Glomerular endothelial cell (primary cell): ENCODE results near the gene GNL1.

- RAMPAGE, long total RNA: no peak
Measured at GRCh38 chr6:30285910-30286544, 40.7 kb upstream of the TRIM39 start.

DNA sequence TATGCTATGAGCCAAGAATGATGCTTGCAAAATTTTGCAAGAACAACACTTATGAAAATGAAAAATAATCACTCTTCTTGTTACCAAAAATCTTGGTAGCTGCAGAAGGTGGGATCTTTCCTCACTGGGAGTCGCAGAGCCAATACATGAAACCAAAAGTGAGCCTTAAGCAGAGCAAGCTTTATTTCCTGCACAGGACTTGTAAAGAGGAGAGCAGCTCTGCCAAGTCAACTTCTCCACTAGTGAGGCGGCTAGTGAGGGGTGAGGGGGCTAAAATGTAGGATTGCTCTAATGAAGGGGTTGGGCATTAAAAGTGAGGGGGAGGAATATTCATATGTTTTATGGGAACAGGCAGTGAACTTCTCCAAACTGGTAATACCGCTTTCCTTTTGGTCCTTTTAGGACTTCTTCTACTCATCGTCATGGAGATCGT, 1.6 kb upstream of the HLA-E start:
- RAMPAGE, long total RNA: no peak

DNA sequence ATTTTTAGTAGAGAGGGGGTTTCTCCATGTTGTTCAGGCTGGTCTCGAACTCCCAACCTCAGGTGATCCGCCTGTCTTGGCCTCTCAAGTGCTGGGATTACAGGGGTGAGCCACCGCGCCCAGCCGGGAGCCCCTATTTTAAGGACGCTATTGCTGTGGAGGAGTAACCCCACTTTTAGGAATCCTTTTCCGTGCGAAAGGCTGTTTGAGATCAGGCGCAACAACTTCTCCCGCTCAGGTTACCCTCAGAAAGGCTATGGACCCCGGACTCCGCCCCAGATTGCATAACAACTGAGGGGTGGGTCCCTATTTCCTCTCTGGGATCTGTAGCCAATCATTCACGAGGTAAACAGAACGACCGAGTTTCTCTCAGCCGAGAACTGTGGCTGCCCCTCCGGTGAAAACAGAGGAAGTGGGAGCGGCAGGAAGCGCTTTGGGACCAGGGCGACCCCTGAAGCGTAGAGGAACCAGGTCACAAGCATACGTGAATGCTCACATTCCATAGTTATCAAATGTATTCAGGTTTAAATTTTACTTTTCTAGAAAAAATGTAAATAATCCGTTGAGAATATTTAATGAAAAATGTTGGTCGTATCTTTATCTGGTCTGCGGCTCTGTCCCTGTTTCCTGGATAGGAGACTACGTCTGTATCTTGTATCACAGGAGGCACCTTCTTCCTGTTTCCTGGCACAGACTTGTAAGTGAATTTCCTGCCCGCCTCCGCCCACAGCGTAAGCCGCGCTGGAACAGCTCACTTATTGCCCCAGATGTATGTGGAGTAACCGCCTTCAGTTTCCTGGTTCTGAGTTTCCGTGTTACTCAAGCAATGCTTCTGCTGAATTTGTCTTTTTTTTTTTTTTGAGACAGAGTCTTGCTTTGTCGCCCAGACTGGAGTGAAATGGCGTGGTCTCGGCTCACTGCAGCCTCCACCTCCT, 26.9 kb downstream of the HLA-E start:
- RAMPAGE, long total RNA: no peak

DNA sequence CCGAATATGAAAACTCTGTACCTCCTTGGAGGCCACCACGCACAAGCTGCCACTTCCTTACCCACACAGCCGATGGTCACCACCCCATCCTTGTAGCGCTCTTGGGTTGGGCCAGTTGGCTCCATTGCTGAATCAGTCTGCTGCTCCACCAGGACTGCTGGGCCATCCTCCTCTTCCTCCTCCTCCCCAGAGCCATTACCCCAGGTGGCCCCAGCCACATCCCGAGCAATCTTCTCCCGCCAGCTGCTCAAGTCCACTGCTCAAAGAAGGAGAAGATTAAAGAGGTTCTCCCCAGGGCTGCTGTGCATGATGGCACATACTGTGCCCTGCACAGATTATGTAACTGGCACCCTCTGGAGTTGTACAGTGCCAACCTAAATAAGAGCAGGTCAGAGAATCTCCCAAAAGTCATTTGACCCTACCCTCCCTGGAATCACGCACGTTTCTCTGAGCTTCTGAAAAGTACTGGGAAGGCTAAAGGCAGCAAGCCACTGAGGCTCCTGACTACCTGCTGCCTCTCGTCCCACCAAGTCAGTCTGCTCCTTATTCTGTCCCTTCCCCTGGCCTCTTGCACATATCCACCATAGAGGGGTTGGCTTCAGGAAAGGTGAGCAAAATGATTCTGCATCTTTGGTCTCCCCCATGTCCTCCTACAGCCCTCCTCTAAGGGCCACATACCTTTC, 3.7 kb downstream of the GNL1 start:
- RAMPAGE, long total RNA: no peak

DNA sequence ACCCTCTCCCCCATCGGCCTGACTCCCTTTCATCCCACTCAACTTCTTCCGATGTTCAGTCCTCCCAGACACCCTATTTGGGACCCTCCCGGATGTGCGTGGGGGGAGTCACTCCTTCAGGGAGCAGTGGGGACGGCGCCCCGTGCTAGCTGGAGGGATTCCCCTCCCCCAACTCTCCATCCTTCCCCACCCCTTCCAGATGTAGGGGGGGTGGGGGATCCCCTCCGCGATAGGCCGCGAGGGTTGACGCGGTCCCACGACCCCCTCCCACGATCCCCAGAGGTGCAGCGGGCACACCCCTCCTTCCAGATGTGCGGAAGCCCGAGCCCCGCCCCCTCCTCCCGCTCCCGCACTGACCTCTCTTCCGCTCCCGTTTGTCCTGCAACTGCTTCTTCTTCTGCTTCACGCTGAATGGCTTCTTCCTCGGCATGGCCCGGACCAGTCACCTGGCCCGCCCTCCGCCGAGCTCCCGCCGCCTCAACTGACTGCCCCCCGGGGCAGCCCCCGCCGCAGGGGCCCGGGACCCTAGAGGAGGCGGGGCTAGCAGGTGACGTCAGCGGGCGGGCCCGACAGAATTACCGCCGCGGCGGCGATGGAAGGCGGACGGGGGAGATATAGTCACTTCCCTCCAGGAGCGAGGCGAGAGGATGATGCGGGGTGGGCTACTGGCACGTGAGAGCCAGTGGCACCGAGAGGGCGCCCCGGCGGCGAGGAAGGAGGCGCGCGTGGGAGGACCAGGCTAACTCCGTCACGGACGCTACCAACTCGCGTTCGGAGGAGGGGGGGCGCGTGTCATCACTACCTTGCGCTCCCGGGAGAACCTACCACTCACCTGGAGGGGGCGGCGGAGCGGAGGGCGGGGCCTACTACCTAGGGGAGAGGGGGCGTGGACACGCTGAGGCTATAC, at the start of gene GNL1:
GNL1 (minus strand) TSS at position 716 of the 907 bp plus-strand sequence.
- RAMPAGE, long total RNA: start-site peak on the minus strand centred at position 300 of the sequence, 88 bp wide, 72 and 61 reads in 2 replicates; start-site peak on the minus strand centred at position 513 of the sequence, 73 bp wide, 316 and 476 reads in 2 replicates

DNA sequence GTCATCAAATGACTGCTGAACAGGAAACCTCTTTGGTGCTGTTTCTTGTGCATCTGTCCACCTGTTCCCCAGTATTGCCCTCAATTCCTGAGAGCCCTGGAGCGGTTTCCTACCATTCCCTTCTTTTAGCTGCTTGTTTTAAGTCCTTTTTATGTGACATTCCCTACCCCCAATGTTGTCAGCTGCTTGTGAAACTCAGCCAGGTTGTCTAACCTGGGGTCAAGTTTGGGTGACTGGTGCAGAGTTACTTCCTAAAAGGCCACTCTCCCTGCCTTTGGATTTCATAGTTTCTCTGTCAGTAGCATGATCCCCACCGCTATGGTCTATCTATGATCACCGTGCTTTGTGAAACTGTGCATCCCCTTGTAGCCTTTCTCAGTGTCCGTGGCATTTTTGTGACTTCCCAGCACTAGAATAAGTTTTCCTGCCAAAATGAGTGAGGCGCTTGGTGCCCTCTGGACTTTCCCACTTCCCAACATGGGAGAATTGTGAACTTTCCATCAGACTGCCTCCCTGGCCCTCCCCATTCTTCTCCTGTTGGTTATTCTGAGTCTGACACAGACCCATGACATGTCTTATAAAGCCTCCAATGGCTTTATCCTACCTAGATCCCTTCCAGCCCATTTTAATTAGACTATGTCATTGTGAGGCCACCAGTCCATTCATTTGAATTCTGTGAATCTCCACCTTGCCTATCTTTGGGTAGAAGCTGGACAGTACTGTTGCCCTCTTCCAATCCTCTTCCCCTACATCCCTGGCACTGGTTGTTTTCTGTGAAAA, 5.9 kb downstream of the PRR3 start:
- RAMPAGE, long total RNA: no peak

DNA sequence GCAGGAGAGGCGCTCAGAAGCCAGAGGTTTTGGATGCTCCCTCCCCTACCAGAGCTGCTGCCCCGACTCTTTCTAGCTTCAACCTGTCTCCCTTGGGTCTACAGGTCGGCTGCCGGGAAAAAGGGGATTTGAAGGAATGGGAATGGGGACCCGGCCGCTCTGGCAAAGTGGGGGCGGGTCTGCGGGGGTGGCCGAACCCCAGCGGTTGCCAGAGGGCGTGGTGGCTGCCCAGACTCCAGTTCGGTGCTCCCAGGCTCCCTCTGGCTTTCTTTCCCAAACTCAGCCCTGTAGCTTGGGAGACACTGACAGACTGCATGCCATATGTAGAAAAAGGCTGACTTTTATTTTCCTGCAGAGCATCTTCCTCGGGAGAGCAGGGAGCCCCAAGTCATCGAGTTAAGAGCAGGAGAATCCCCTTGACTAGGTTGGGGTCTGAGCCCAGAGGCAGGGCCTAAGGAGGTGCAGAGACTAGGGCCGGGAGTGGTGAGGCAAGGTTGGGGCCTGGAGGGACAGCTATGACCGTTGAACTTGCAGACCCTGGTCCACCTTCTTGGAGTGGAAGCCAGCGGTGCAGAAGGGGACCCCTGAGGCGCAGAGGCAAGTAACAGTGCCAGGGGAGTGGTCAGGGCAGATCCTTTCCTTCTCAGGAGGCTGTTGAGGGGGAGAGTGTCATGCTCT, 1.4 kb upstream of the PPP1R18 start:
- RAMPAGE, long total RNA: no peak

GRCh38 chr6:30689378-30690020, 1.3 kb downstream of the NRM start:
- RAMPAGE, long total RNA: no peak

DNA sequence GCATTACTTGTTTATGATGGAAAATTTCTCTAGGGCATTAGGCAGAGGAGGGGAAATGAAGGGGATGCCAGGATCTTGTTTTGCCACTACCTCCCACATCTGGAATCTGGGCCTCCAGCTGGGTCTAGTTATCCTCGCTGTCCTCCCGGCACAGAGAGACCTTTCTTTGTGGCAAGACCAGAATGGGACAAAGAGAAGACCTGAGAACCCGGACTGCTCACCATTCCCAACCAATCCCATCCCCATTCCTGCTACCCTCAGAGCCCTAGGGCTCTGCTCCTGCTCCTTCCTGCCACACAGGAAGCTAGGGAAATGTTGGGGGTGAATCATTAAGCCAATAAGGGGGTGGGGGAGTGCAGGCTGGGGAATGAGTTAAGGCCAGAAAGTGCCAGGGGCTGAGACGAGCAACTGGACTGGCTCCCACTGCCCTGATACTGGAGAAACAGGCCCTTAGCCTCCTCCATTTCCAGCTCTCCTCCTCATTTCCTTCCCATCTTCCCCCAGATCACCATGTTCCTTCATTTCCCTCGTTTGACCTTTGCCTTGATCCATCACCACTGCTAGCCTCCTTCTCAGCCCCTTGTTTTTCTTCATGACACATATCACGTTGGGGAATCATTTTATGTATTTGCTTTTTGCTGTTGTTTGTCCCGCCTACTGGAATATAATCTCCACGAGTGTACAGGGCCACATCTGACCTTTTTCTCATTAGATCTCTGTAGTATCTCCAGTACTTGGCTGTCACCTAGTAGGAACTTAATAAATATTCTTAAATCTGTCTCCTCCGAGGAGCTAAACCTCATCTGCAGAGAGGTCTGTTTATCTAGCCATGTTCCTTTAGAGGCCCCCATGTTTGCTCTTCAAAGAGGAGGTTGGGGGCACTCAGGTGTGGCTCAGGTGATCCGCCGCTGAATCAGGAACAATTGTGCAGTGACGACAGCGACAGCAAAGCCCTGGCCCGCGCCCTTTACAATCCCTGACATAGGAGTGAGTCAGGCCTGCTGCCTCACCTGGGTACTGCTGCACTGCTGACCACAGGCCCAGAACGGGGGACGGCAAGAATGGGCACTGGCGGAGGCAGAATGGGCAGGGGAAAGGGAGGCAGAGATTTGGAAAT, 4.8 kb upstream of the IER3 start:
- RAMPAGE, long total RNA: no peak

- RAMPAGE, long total RNA: no peak
Measured at GRCh38 chr6:30759466-30760120, 15.2 kb upstream of the IER3 start.

DNA sequence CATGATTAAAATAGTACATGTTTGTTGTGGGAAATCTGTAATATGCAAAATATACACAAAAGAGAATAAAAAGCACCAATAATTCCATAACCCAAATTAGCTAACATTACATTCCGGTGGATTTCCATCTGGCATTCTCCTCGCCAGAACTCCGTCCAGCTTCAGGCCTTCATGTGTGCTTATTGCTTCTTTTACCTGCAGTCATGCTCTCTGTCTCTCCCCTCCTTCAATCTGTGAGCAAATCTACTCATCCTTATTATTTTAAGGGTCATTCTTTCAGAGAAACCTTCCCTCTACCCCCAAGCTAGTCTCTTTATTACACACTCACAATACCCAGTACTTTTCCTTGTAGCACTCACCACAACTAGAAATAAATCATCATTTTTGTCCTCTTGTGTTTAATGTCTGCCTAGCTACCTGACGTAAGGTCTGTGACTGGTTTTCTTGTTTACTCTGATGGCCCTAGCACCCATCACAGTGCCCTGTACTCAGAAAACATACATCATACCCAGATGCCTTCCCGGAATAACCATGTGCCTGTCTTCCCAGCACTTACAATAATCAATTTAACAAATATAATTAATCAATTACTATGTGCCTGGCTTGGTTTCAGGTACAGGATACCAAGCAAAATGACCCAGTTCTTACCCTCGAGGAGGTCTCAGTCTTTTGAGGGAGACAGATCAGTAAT, 25.7 kb upstream of the IER3 start:
- RAMPAGE, long total RNA: no peak

GRCh38 chr6:30815086-30815983, 69.0 kb upstream of the DDR1 start:
- RAMPAGE, long total RNA: no peak

DNA sequence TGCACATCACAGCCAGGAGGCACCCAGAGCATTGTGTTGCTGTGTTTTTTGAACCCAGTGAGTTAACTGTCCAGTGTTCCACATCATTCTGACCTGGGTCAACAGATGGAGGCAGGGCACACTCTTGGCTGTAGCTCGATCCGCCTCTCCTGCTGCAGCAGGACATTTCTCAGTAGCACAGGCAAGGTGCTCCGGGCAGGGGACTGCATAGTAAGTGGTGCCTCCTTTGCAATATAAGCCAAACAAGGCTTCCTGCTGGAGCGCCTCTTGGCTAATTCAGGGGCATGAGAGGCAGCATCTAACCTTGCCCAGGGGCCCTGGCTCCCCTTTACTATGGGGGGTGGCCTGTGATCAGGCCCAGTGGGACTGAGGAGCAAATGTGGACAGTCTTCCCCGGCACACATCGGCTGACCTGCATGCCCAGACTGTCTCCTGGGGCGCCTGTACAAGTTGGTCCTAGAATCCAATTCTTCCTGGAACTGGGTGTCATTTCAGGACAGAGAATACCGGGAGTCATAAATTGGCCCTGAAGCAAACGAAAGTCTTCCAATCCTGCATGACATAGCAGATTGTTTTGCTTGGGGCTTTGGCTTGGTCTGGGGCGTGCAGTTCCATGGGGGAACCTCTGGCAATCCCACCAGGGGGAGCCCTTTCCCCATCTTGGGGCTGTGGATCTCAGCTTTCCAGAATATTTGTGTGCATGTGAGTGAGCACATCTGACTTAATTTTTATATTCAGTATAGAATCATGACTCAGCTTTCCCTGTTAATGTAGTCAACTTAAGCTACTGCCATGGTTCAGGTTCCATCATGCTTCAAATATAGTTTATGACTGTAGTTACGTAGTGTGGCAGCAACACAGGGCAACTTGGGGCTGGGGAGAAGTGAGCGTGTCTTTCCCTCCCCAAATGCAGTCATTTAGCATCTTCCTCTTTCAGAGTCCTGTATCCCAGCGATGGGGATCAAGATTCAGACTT, 56.0 kb upstream of the DDR1 start:
- RAMPAGE, long total RNA: no peak

GRCh38 chr6:30834393-30835011, 49.8 kb upstream of the DDR1 start:
- RAMPAGE, long total RNA: no peak

DNA sequence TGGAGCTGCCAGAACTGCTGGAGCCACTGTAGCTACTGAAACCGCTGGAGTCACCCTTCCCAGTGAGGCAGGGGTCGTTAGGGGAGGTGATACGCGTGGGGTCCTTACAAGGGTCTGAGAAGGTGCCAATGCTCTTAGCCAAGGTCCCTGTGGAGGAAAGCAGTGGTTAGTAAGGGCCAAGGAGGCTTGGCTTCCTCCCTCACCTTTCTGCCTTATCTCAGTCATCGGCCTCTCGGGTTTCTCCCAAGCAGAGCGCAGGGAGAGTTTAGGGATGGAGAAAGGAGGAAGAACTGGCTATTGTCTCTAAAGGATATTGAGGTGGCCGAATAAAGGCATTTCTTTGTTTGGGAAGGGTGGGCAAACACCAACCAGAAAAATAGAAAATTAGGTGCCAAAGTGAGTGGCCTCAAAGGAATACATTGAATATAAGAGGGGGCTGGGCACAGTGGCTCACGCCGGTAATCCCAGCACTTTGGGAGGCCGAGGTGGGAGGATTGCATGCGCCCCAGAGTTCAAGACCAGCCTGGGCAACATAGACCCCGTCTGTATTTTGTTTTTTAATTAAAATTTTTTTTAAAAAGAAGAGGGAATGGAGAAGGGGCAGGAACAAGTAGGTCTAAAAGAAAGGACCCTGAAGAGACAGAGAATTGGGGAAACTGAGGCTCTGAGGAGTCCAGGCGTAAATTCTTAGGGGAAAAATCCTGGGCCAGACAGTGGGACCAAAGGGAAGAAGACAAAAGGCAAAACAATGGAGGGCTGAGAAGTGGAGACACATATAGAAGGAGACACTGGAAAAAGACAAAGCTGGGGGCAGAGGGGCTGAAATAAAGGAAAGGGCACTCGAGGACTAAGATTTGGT, 2.6 kb downstream of the CDSN start:
- RAMPAGE, long total RNA: no peak

GRCh38 chr6:31162659-31163371, 4.4 kb downstream of the TCF19 start:
- RAMPAGE, long total RNA: no peak

DNA sequence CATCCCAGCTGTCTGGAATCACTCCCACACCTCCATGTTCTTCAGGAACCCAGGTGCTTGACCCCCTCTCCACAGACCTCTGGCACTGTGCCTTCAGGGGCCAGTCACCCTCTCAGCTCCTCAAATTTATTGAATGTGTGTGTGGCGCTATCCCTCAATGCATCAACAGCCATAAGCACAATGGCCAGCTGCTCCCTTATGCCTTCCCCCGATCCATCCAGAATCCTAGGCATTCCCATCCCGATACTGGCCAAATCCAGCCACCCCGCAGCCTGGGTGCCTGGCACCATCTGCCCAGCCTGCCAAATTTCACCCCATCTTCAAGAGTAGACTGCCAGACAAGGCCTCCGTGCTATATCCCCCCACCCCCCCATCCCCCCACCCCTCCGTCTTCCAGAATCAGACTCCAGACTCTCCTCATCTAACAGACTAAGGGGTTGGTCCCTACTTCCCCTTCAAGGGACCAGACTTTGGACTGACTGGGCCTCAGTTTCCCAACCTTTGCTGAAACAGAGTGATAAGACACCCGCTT, 818 bp upstream of the POU5F1 start:
- RAMPAGE, long total RNA: no peak

GRCh38 chr6:31185806-31186852, 15.6 kb upstream of the POU5F1 start:
- RAMPAGE, long total RNA: no peak

DNA sequence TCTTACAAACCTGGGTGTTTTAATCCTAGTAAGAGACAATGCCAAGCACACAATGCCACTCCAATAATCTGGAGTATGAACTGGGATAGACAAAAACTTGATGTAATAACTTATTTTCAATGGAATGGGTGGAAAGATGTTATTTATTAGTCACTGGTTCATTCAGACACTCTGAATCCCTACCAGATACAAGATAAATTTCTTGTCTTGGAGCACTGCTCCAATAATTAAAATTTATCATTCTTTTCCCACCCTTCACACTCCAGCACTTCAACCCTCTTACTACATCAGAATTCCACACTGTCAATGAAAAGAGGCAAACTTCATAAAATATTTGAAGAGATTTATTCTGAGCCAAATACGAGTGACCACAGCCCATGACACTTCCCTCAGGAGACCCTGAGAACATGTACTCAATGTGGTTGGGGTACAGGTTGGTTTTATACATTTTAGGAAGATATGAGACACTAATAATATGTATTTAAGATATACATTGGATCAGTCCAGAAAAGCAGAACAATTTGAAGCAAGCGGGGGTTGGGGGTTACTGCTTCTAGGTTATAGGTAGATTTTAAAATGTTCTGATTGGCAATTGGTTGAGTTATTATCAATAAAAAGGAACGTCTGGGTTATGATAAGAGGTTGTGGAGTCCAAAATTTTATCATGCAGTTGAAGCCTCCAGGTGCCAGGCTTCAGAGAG, 7.2 kb downstream of the HLA-C start:
- RAMPAGE, long total RNA: no peak

DNA sequence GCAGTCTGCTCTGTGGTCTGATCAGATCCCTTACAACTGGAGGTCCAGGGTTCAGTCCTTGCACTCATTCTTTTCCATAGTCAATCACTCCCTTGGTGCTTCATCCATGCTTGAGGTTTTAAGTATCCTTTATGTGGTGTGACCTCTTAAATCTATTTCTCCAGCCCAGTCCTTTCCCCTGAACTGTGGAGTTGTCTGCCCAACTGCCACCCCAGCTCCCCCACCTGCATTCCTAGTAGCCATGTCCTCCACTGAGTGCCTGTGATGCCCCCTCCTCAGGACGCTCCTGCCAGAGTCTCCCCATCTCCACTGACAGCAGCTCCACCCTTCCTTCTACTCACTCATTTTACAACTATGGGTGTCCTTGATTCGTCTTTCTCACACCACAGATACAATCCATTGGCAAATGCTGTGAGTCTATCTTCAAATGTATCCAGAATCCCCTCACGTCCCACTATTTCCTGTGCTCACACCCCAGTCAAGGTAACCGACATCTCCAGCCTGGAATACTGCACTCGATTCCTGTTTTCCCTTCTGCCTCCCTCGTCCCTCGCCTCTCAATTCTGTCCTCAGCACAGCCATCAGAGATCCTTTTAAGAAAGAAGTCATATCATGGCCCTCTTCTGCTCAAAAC, 4.8 kb downstream of the HLA-C start:
- RAMPAGE, long total RNA: no peak